Measurements from ENCODE around the gene CIR1.

DNA sequence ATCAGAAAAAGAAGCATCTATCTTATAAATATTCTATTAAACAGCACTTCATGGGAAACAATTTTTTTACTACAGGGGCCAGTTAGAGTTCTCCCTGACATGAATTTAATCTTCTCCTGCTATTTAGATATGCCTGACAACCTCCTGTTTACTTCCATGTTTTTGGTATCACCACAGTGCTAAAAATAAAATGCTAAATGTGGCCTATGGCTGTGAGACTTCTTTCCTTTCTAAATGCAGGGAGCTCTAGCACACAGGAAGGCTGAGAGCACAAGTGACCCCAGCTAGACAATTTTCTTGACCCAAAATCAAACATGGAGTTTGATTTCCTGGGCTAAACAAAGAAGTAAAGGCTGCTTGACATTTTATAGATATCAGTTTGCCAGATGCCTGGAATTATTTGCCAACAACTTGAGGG, 47.9 kb upstream of the MAP3K20 start:
- PRO-cap = no peak

DNA sequence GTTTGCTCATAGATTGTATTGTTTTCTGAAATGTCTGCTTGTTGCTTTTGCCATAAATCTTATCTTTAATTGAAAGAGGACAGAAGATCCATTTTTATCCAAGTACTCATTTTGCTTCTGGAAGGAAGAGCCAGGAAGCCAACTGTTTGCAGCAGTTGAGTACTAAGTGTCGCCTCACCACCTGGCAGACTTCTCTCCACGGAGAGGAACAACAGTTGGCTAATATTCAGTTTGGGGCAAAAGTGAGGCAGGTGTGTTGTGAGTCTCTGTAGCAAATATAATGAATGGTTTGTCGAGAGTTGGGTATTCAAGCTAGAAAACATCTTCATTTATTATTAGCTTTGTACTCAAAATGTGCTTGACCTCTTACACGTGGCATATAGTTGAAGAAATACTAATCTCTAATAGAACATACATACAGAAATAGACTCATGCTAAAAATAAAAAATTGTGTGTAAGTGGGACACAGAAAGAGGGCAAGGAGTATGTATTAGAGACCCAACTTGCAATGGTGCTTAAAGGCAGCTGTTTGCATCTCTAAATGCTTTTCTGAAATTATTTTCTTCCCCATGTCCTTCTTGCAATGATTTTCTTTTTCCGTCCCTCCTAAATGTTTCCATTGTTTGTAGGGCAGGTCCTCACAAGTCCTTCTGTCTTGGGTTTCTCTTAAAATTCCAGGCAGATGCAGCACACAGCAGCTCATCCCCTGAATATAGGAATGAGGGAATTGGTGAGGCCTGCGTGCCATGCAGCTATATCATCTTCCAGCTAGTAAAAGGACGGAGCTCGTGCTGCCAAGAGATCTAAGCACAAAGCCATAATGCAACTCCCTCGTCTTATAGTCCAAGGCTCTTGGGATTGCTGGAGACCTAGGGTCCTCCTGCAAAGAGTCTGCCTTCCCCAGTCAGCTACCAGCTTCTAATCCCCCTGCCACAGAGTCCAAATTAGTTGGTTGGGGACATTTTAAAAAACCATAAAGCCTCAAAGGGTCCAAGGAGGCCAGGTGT, 44.8 kb upstream of the MAP3K20 start:
- PRO-cap = no peak

GRCh38 chr2:173087061-173087692, 11.5 kb downstream of the MAP3K20 start:
- PRO-cap = no peak

GRCh38 chr2:173184159-173184826, 108.6 kb downstream of the MAP3K20 start:
- PRO-cap = no peak

- PRO-cap = no peak
Measured at GRCh38 chr2:173901897-173902595, 63.1 kb downstream of the SP3 start.

- PRO-cap = no peak
Measured at GRCh38 chr2:173961973-173962493, 3.1 kb downstream of the SP3 start.

GRCh38 chr2:174325756-174327189, 8.5 kb upstream of the SP9 start:
- PRO-cap = no peak

- PRO-cap = bidirectional peak, plus-strand start at chr2:174395887, minus-strand start at chr2:174395698
Measured at GRCh38 chr2:174395105-174396063, at the start of gene CIR1. Gene CIR1 (minus strand): TSS chr2:174395712.

DNA sequence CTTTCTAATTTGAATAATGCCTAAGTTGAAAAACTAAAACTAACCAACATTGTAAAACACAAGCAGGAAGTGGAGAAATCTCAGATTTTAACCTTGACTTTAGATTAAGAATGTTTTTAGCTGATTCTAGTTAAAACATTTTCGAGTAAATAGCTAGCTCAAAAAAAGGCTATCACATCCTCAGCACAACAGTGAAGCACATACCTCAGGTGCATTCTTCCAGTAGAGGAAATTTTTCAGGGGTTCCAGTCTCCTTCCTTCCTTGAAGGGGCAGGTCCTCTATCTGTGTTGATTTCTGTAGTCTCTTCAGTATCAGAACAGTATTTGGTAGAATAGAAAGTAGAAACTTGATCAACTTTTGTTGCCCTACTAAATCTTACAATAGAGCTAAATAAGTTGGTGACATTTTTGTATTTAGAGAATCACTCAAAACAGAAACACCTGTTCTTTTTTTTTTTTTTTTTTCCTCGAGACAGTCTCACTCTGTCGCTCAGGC, 6.7 kb upstream of the GPR155 start:
- PRO-cap = no peak

DNA sequence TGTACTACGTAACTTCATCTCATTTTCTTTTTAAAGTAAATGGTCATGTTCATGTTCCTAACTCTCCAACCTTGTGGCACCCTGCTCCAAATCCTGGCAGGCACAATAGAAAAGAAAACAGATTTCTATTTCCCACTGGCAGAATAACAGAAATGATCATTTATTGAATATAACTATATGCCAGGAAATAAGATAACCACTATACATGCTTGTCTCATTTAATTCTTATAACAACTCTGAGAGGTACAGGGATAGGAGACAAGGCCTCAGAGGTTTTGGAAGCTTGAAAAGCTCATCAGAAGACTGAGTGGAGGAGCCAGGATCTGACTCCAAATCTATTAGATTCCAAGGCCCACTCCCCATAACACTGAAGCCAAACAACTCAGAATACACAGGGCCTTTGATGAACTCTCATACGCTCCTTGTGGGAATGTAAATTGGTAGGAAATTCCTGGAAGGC, 28.1 kb downstream of the WIPF1 start:
- PRO-cap = no peak

DNA sequence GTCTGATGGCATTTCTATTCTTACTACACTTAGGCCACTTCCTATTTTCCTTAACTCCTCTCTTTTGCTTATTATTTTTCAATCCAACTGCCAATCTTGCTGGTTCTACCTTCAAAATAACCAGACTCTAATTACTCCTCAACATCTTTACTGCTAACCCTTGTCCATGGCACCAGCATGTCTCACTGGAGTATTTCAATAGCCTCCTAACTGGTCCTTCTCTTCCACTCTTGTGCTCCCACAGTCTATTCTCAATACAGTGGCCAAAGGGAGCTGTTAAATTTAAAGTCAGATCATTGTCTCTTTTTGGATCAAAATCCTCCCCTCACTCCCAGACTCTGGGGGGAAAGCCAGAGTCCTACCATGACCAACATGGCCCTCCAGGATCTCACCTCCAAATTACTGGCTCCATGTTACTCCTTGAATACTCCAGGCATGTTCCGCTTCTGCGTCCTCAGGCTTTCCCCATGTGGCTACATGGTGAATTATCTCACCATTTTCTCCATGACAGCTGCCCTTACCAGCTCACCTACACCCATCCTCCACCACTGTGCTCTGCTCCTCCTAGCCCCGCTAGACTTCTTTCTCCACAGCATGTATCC, 29.1 kb upstream of the WIPF1 start:
- PRO-cap = no peak

- PRO-cap = bidirectional peak, plus-strand start at chr2:174751242, minus-strand start at chr2:174751060
Measured at GRCh38 chr2:174750858-174751583, 13.3 kb downstream of the CHRNA1 start.

GRCh38 chr2:175168461-175169145, 600 bp upstream of the ATF2 start:
- PRO-cap = bidirectional peak, plus-strand start at chr2:175168505, minus-strand start at chr2:175168249; unidirectional peak, minus-strand start at chr2:175168746

GRCh38 chr2:176107485-176107984, 455 bp downstream of the HOXD11 start:
- PRO-cap = no peak

- PRO-cap = no peak
Measured at GRCh38 chr2:176133488-176133762, 3.9 kb downstream of the HOXD8 start.

DNA sequence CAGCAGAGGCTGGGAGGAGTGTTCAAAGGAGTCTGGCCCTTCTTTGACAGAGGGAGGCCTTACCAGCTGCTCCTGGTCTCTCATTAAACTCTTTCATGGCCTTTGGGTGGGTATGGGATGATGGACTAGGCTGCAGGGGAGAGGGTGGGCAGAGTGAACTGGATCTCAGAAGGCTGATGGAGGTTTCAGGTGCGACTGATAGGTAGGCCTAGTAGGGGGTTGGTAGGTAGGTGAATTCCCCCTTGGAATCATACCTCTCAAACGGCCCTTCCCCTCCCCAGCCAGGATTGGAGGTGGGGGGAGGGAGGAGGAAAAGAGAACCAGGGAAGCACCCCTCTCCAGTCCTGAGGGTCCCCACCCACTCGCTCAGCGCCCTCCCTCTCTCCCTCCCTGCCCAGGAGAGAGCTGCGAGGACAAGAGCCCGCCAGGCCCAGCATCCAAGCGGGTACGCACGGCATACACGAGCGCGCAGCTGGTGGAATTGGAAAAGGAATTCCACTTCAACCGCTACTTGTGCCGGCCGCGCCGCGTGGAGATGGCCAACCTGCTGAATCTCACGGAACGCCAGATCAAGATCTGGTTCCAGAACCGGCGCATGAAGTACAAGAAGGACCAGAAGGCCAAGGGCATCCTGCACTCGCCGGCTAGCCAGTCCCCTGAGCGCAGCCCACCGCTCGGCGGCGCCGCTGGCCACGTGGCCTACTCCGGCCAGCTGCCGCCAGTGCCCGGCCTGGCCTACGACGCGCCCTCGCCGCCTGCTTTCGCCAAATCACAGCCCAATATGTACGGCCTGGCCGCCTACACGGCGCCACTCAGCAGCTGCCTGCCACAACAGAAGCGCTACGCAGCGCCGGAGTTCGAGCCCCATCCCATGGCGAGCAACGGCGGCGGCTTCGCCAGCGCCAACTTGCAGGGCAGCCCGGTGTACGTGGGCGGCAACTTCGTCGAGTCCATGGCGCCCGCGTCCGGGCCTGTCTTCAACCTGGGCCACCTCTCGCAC, 14.3 kb downstream of the HOXD3 start:
- PRO-cap = no peak

- PRO-cap = no peak
Measured at GRCh38 chr2:176177576-176178564, 10.6 kb upstream of the HOXD1 start.

DNA sequence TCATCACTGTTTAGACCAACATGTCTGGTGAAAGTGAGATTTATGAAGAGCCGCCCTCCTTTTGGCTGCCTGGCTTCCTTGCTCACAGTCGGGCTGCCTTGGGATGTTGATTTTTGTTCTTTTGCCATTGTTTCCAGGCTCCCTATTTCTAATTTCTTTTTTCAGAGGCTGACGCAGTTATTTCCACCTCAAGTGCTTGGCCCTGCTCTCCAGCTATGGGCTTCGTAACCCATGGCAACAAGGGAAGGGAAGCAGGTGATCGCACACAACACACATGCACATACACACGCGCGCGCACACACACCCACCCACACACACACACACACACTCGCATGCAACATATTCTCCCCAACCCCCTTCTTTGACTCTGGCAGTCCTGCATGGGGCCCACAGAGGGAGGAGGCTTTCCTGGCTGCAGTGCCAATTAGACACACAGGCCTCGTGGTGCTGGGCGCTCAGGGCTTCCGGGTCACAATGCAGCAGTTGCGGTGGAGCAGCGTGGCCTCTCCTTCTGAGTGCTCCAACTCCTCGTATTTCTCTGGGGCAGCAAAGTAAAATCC, 296.7 kb downstream of the MTX2 start:
- PRO-cap = no peak

DNA sequence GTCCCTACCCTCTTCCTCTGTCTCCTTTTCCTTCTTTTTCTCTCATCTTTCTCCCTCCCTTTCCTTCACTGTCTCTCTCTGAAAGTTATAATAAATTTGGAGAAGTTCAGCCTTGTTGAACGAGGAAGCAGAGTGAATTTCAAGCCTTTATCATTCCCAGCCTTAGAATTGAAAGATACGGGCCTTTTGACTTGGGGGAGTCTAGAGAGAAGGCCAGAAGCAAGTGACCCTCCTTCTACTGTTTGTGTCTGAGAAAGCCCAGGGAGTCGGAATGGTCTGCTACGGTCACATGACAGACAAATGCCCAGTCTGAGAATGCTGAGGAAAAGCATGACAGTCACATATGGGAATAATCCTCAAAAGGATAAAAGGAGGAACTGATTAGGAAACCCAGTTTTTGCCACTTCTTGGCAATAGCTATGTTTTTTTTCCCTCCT, 38.2 kb upstream of the HNRNPA3 start:
- PRO-cap = no peak

DNA sequence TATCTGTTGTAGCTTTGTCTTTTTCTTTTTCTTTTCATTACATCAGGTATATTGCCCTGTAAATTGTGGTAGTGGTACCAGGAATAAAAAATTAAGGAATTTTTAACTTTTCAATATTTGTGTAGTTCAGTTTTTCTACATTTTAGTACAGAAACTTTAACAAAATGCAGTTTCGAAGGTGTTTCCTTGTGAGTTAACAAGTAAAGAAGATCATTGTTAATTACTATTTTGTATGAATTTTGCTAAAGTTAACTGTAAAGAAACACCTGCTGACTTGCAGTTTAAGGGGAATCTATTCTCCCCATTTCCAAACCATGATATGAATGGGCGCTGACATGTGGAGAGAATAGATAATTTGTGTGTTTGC, 7.1 kb downstream of the HNRNPA3 start:
- PRO-cap = no peak